Rectum (tissue), 1 donor: Measurements from ENCODE around the gene RSRC1.

DNA sequence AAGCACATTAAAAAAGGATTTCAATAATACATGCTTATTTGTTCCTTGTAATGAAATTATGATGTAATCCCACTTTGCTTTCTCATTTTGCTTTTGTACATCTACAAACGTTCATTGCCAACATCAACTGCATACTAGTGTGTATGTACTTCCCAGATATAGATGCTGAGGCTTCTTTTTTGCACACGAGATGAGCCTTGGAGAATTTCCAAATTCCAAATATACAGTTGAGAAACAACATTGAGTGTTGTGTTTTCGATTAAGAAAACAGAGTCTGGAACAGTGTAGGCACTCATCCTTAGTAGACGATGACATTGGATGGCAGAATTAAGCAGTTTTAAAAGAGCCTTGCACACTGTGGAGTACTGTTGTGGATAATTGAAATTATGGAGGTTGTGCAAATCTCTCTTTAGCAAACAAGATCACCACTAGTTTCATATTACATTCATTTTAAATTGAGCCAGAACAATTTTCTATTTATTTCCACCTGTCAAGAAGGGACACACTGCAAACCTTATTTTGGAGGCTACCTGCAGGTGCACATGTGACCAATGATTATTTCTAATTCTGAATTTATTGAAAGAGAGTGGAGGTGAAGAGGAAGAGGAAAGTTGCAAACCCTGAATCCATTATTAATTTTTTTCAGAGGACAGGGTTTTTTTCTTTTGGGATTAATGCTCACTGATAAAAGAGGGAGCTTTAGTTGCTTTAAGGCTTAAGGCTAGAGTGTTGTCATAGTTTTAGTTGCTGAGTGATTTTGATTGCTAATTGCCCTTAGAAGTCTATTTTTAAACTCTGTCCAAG, 7.5 kb downstream of the TIPARP start:
- PRO-cap = no peak

DNA sequence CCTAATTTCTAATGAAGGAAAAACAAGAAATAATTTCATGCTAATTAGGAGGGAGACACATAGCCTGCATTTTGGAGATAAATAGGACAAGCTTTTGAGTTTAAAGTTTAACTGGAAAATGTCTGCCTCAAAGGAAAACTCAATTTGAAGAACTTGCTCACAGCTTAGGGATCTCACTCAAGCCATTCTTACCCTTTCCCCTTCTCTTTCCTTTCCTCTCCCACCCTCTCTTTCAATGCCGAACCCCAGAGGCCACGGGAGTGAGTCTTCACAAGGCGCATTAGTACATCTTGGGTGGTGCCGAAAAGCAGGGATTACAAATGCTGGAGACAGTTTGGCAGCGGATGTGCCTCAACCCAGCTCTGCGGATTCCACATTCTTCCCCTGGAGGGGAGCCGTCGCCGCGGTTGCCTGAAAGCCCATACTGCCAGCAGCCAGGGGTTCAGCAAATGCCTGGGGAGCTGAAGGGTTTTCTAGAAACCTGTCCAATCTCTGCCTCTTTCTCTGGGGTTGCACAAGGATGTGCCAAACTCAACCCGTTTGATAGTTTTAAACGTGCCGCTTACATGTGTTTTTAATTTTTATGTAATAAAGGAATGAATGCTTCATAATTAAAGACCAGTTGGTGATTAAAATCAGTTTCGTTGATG, 74.8 kb upstream of the LEKR1 start:
- PRO-cap = no peak

DNA sequence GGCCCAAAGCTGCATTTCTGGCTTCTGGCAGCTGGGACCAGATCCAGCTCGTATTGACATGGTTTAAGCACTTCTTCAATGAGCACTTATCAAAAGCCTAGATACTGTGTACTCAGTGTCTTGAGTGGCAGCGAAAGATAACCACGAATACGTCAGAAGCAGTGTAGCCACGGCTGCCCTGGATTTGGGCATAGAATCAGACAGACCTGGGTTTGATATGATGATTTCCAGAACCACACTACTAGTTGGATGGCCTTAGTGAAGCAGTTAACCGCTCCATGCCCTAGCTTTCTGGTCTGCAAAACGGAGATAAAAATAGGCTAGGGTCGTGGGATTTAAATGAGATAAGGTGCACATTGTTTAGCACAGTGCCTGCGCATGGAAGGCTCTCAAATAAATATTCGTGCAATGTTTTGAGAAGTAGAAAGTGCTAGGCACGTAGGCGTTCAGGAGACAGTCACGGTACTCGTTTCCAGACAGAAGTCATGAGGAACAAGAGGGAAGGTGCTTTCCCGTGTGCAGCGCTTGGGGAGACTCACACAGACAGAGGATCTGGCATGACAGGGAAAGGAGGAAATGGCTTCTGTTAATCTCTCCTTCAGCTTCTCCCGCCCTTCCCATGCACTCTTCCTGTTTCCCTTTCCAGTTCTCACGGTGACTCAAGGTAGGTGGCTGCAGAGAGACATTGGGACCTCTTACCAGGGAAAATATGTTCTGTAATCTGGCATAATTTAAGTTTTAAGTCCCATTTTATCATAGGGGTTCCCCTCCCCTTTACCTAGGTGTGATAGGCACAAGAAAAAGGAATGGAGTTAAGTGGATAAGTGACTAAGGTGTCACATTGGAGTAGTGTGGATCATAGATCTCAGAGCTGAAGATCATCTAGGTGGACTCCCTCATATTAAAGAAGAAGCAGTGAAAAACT, 70.2 kb downstream of the CCNL1 start:
- PRO-cap = bidirectional peak, plus-strand start at position 244 of the sequence, minus-strand start at position 55 of the sequence; bidirectional peak, plus-strand start at position 657 of the sequence, minus-strand start at position 549 of the sequence

- PRO-cap = no peak
Measured at GRCh38 chr3:157092078-157092865, 67.7 kb downstream of the CCNL1 start.

DNA sequence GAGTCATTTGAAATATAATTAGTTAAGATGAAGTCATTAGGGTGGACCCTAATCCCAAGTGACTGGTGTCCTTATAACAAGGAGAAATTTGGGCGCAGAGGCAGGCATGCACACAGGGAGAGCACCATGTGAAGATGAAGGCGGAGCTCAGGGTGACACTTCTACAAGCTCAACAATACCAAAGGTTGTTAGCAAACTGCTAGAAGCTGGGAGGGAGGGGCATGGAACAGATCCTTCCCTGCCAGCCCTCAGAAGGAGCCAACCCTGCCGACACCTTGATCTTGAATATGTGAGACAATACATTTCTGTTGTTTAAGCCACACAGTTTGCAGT, 57.9 kb downstream of the CCNL1 start:
- PRO-cap = unidirectional peak, plus-strand start at position 202 of the sequence

- PRO-cap = no peak
Measured at GRCh38 chr3:157135965-157136639, 23.8 kb downstream of the CCNL1 start.

- PRO-cap = bidirectional peak, plus-strand start at chr3:157160295, minus-strand start at chr3:157160147
Measured at GRCh38 chr3:157160225-157160420, 176 bp upstream of the CCNL1 start.

DNA sequence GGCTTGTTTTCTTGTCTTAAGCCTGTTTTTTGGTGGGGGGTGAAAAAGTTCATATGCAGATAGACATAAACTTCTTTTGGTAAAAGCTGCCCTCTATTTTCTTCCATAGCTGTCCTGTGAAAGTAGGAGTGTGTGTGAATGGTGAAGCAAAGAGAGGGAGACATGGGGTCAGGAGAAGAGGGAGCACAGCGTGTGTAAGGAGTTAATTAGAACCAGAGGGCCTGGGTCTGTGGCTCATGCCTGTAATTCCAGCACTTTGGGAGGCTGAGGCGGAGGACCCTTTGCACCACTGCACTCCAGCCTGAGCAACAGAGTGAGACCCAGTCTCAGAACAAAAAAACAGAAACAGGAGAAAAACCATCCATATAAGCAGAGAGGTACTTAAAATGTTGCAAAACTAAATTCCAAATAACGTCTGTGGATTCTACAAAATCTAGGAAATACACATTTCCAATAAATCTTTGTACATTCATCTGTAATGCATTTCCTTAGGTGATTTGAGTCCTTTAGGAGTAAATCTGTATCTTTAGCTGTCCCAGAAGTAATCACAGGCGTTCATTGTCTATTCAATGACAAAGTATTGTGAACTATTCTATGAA, 16.3 kb upstream of the CCNL1 start:
- PRO-cap = unidirectional peak, minus-strand start at position 340 of the sequence

DNA sequence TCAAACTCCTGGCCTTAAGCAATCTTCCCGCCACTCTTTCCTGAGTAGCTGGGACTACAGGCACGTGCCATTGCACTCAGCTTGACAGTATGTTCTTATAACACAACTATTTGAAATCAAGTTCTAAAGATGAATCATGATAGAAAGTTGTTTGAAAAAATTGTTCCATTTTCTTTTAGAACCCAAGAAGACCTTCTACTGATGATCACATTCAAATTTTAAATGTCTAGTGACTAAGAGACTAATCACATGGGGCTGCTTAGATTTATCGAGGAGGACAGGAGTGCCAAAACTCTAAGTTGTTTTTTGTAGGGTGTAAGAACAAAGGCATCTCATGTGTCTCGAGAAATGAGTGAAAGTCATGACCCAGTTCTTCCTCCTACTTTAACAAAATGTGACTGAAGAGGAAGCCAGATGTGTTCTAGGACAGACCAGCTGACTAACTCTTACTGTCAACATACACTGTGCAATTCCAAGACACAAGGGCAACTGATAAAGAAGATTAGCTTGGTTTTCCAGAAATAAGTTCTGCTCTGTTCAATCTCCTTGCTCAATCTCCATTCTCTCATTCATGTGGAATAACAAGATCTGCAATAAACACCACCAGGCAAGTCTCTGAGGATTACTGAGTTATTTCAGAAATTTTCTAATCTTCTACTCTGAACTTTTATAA, 122.5 kb upstream of the CCNL1 start:
- PRO-cap = no peak

DNA sequence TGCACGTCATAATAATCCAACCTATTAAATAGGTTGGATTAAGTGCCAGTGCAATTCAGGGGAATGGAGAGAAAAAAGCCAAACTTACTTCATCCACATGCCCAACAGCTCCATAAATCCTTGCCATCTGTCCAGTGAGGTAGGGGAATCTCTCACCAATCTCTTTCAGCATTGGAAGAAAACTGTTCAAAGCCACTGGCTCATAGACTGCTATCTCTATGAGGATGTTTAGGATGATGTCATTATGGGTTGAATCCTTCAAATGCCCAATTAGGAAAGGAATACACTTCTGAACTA, 22.9 kb upstream of the PTX3 start:
- PRO-cap = no peak

DNA sequence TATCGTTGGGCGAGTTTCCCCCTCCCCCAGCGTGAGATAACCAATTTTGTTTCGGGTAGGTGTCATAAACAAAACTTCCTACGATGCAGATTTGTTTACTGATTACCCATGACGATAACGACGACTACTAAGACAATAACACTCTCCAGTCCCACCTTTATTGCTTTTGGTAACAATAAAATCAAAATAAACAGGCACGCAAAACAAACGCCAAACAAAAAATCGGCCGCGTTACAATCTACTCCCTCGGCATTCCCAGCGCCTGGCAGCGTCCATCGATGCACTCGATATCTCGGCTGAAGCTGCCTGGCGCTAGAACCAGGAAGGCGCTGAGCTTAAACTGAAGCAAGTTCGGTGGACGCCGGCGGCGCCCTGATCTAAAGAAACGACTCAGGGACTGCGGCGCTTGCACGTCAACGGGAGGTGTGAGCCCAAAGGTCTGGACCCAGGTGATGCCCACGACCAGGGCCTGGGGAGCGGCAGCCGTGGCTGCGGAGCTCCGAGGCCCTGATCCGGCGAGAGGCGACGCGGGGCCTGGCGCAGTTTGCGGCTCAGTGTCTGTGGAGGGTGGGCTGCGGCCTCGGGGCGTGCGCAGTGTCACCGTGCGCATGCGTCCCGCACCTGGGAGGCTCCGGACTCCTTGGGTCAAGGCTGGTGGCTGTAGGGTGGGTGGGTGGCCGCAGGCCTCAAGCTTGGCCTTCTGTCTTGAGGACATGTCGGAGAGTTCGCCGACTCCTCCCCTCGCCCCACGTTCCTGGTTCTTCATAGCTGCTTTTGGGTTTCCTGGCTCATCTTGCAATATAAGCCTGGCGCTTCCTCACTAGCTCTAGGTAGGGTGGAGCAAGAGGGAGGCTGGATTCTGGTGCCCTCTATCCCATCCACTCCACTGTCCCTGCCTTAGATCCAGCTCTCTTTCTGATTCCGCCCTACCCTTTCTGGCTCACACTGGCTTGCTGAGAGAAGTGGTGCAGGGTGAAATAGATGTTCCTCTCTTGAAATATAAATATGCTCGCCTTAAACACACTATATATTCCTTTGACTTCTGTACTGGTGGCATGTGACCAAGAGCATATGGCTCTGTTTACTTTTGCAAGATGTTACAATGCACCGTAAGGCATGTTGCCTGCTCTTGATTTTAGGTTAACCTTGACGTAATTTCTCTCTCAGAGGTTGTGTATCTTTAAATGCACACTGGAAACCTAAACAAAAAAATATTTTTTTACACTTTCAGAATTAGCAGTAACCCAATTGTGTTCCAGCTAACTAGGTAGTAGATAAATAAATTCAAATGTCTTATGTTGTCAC, at the start of gene RSRC1:
Gene RSRC1 (plus strand): TSS at position 315 of the 1,305 bp plus-strand sequence.
- PRO-cap = unidirectional peak, plus-strand start at position 380 of the sequence; bidirectional peak, plus-strand start at position 636 of the sequence, minus-strand start at position 546 of the sequence; unidirectional peak, minus-strand start at position 885 of the sequence

DNA sequence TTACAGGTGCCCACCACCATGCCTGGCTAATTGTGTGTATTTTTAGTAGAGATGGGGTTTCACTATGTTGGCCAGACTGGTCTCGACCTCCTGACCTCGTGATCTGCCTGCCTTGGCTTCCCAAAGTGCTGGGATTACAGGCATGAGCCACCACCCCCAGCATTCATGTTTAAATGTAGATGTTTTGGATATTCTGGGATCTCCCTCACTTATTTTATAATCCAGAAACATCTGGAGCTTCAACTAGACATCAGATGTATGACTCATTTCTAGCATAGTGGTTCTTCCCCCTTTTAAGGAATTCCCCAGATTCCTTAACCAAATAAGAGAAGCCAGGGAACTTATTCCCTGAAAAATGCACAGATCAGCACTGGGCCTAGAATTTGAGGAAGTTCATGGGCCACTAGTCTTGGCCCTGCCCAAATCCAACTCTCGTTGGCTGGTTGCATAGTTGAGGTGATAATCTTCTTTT, 20.5 kb downstream of the RARRES1 start:
- PRO-cap = no peak

DNA sequence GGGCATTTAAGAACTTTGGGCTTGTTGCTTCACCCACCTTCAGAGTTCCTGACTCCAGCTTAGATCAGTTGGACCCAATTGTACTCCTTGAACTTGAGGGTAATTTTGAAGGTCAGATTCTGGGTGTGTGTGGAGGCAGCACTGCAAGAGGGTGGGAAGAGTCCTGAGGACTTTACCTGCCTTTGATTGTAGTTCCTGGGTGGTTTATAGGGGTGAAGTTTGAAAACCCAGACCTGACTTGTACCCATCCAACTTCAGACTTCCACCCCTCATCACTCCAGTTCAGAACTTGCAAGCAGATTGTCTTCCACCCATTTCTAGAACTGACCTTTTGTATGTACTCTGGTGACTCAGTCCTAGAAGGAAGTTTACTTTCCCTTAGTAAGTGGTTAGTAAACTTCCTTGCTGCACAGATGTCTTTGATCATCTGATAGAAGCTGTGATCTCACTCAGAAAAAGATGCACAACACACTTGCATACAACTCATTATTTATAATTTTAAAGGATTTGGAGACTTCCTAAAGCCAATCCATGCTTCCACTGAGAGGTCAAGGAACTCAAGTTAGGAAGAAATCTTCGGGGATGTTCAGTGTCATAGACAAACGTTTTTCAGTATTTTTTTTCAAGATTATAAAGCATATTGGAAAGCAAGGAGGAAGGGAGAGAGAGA, 100.7 kb downstream of the IQCJ start:
- PRO-cap = no peak

- PRO-cap = no peak
Measured at GRCh38 chr3:159732608-159733059, 459.6 kb downstream of the IQCJ-SCHIP1 start.

DNA sequence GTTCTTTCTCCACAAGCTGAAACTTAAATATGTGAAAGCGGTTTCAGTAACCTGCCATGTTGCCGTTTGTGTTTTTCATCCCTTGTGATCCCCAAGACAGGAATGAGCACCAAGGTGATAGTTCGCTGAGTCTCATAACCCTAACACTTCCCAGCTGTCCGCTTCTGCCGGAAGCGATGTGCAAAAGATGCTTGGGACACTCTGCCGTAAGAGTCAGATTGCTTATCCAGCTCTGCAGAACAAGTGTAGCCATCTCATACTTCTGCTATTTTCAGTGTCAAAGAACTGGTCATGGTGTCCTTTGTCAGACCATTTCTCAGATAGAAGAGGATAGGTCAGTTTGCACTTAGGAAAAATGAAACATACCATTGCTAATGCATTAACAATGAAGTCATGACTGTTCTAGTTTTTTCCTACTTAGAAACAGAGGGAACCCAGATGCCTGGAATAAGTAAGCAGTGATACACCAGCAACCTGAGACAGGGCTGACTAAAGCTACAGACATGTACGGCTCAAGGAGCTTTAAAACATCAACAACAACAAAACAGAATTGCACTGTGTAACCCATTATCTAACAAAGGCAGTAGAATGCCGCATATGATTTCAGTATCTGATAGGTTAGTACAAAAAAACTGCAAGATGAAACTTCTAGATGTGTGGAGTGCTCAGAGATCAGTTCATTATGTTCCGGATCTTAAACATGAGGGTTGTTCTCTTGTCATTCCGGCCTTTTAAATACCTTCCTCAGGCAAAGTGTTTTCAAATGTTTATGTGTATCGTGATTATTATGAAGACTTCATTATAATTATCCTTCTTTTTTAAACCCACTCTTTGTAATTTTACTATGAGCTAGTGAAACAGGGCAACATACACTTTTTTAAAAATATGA, 370.5 kb upstream of the C3orf80 start:
- PRO-cap = no peak

GRCh38 chr3:159858616-159859042, 366.6 kb upstream of the C3orf80 start:
- PRO-cap = no peak

- PRO-cap = no peak
Measured at GRCh38 chr3:159872391-159872885, 352.8 kb upstream of the C3orf80 start.

GRCh38 chr3:160448723-160449164, 842 bp downstream of the TRIM59 start:
- PRO-cap = no peak

- PRO-cap = no peak
Measured at GRCh38 chr3:160521776-160522268, 43.5 kb downstream of the KPNA4 start.

- PRO-cap = no peak
Measured at GRCh38 chr3:160601303-160601748, 36.0 kb upstream of the KPNA4 start.